Pericardium fibroblast (primary cell): ENCODE measurements around the gene CMPK1.

- RAMPAGE, long total RNA, result no peak
These were observed 21.1 kb upstream of the CYP4A11 start for GRCh38 chr1:46962345-46962777.

- RAMPAGE, long total RNA, result no peak
These were observed 1.7 kb downstream of the CYP4A22 start for GRCh38 chr1:47139051-47139320.

DNA sequence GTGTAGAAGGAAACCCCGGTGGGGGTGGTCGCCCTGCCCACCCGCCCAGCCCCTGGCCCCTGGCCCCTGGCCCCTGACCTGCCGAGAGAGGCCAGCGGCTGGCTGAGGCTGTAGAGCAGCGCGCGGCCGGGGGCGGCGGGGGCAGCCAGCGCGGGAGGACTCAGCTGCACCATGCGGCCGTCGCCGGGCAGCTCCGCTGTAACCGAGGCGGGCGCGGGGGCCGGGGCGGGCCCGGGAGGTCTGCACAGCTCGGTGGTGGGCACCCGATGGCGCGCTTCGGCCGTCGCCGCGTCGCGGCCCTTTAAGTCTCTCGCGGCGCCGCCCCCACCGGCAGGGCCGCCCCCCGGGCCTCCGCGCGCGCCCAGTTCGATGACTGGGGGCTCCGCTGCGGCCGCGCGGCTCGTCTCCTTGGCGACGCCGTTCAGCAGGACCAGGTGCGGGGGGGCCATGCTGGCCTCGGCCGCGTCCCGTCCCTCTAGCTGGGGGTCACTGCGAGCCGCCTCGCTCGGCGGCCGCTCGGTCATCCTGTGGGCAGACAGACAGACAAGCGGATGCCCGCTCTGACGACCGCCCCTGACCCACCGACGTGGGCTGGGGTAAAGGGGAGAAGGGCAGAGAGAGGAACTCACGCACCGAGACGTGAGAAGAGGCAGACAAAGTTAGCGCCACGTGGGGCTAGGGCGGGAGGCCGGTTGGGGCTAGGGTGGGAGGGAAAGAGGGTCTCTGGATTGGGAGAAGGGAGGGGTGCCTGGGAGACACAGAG is 6.5 kb downstream of the TAL1 start:
- RAMPAGE, long total RNA, result no peak

DNA sequence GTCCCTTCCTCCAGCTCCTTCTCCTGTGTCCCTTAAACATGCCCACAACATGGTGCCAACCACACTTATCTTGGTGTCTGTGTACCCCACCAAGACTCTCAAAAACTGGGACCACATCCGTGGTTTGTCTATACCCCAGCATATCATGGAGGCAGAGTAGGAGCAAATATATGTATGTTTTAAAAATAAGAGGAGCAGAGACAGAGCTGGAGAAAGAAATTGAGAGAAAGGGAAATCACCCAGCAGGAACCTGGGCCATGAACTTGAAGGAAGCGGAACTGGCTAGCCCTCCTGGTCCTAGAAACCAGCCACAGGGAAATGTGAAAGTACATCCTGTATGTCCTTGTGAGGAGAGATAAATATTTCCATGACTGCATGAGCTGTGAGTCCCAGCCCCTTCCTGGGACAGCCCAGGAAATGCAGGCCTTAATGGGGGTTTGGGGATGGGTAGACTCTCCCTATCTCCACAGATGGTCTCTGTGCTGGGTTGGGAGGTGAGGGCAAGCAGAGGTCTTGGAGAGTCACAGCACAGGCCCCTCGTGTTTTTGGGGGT is 9.4 kb upstream of the TAL1 start:
- RAMPAGE, long total RNA, result no peak

DNA sequence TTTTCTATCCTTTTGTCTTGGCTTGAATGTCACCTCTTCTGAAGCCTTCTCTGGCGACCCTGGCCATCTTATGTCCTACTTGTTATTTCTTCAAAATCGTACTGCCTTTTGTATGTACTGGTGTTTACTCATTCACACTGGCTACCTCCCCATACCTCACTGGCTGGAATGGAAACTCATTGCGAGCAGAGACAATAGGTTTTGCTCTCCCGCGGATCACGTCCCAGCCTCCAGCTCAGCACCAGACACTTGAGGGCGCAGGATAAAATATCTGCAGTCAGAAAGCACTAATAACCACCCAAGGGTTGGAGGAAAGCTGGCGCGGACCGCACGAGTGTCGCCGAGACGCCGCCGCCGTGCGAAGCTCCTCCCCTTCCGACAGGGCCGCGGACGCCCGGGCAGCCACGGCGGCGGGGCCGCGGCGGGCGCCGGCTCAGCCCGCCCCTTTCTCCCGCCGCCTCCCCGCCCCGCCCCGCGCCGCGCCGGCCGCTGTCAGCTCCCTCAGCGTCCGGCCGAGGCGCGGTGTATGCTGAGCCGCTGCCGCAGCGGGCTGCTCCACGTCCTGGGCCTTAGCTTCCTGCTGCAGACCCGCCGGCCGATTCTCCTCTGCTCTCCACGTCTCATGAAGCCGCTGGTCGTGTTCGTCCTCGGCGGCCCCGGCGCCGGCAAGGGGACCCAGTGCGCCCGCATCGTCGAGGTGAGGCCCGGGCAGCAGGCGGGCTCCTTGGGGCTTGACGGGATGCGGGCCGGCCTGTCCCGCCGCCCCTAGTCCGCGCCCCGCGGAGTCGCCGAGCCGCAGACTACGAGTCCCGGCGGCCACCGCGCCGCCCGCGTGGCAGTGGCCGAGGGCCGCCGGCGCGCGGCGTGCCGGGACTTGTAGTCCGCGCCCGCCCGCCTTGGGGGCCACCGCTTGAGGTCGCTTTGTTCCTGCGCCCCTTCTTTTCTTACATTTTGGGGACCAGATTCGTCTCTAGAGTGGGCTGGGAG is at the start of gene CMPK1:
TSS of gene CMPK1 (plus strand) at position 371 of the 987 bp plus-strand sequence.
- RAMPAGE, long total RNA, result start-site peak on the plus strand centred at position 501 of the sequence, 85 bp wide, 942 and 790 reads in 2 replicates

DNA sequence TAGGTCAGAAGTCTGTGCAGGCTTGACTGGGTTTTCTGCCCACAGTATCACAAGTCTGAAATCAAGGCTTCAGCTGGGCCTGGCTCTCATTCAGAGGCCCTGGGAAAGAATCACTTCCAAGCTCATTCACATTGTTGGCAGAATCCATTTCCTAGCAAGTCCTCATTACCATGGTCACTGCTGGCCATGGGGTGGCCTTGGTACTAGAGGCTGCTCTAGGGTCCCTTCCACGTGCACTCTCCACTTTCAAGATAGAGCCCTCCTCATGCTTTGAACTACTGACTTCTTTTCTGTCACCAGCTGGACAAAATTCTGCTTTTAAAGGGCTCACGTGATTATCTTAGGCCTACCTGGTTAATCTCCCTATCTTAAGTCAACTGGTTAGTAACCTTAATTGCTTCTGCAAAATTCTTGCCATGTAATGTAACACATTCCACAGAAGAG is 25.5 kb upstream of the FOXE3 start:
- RAMPAGE, long total RNA, result no peak

- RAMPAGE, long total RNA, result no peak
These were observed 260.1 kb downstream of the FOXD2 start for GRCh38 chr1:47697508-47698704.

GRCh38 chr1:47727367-47727571 is 269.9 kb downstream of the TRABD2B start:
- RAMPAGE, long total RNA, result no peak

GRCh38 chr1:47808665-47809143 is 188.5 kb downstream of the TRABD2B start:
- RAMPAGE, long total RNA, result no peak

GRCh38 chr1:48832295-48832615 is 55.6 kb upstream of the BEND5 start:
- RAMPAGE, long total RNA, result no peak

DNA sequence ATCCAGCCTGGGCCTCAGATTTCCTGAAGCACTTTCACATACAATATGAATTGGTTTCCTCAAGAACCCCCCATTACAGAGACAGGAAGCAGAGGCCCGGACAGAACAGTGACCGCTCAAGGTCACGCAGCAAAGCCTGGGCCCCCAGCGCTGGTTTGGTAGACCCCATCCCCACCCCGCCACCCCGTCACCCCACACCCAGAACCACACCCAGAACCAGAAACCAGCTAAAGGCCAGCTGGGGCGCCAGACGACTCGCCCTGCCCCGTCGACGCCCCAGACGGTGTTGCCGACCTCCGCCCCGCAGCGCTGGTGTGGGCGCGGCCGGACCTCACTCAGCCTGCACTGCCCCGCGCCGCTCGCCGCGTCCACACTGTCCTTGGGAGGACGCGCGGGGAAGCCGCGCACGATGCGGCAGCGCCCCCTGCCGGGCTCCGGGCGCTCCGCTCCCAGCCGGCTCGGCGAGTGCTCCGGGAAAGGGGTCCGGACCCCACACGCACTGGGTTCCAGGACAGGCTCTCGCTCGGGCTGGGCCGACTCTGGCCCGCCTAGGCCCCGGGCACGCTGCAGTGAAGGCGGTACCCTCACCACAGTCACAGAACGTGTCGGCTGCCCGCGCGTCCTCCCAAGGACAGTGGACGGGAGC is 90.4 kb downstream of the DMRTA2 start:
- RAMPAGE, long total RNA, result no peak

- RAMPAGE, long total RNA, result no peak
These were observed 102.0 kb upstream of the DMRTA2 start for GRCh38 chr1:50525305-50525678.

GRCh38 chr1:50758444-50759236 is 201.4 kb downstream of the FAF1 start:
- RAMPAGE, long total RNA, result no peak

DNA sequence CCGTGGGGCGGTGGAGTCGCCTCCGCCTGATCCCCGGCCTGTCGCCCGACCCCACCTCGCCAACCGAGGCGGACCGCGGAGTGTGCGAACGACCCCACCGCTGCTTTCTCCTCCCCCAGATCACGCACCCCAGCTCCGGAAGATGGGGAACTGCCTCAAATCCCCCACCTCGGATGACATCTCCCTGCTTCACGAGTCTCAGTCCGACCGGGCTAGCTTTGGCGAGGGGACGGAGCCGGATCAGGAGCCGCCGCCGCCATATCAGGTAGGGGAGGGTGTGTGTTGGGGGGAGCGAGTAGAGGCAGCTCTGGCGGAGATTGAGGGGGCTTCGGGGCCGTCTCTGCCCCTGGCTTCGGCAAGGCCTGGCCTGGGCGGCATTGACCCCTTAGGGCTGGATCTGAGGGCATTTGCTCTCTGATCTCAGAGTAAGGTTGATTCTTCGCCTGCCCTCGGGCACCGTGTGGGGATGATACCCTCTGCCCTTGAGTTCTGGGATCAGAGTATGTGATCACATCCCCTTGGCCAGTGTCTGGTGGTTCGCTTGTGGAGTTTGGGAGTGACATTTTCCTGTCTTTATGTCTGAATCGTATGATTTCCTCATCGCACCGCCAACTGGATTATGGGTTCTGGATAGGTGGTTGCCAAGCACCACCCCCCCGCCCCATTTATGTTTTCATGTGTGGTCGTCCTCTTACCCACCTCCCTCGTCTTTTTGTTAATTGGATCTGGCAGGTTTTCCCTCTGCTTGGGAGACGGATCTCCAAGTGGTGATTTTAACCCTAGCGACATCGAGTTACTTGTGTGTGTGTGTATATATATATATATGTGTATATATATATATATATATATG is 767 bp downstream of the RNF11 start:
- RAMPAGE, long total RNA, result no peak

DNA sequence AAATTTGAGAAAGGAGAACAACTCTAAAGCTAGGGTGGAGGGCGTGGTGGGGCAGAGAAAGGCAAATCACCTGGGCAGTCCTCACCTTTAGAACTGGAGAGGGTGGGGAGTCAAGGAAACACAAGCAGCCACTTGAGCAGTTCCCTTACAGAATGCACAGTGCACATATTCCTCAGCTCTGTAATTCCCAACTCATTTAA is 27.5 kb downstream of the EPS15 start:
- RAMPAGE, long total RNA, result no peak

DNA sequence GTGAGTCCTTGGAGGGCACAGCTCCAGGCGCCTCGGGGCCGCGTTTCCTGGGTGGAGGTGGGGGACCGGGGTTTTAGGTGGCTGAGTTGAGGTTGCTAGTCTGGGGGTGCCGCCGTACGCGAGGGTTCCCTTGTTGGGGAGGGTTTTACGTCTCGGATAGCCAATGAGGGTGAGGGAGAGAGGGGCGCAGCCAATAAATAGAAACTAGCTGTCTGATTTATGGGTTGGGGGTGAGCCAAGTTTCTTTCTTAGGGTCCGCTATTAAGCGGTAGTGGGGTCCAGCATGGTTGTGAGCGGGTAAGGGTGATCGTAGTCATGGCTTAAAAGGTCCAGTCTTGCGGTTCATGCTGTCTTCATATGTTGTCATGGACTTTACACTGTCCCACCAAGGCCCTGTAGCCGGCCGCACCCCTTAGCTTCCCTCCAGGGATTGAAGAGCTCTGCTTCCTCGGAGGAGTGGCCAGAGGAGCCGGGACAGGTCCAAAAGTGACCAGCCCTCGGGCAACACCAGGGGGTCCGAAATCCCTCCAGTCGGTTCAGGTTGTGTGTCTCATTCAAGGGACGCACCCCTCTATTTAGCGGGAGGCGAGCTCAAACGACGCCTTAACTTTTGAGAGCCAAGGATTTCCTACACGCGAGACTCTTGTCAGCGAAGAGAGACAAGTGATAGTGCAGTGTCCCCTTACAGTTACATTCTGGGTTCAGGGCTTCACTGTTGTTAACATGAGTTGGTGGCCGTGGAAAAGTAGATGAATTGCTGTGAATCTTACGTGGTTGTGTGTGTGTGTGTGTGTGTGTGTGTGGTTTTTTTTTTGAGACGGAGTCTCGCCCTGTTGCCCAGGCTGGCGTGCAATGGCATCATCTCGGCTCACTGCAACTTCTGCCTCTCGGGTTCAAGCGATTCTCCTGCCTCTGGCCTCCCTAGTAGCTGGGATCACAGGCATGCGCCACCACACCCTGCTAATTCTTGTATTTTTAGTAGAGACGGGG is 625 bp downstream of the OSBPL9 start:
- RAMPAGE, long total RNA, result no peak

GRCh38 chr1:51649528-51649881 is 32.6 kb downstream of the OSBPL9 start:
- RAMPAGE, long total RNA, result no peak

- RAMPAGE, long total RNA, result no peak
These were observed 52.4 kb downstream of the OSBPL9 start for GRCh38 chr1:51669061-51669882.

GRCh38 chr1:52243140-52244199 is 101.6 kb downstream of the ZFYVE9 start:
- RAMPAGE, long total RNA, result no peak

DNA sequence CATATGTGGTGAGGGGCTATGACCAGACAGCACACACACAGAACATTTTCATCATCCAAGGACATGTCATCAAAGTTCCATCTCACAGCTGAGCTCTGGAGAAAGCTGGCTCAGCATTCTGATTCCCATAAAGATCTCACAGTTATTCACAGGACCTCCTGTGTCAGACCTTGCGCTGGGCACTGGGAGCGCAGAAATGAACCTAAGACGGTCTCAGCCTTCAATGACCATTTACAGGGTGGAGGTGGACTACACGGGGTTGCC is 1.0 kb downstream of the CC2D1B start:
- RAMPAGE, long total RNA, result no peak